Esophagus muscularis mucosa (tissue), 4 donors: ENCODE data around the genes C1QTNF7, FAM200B and CLRN2.

DNA sequence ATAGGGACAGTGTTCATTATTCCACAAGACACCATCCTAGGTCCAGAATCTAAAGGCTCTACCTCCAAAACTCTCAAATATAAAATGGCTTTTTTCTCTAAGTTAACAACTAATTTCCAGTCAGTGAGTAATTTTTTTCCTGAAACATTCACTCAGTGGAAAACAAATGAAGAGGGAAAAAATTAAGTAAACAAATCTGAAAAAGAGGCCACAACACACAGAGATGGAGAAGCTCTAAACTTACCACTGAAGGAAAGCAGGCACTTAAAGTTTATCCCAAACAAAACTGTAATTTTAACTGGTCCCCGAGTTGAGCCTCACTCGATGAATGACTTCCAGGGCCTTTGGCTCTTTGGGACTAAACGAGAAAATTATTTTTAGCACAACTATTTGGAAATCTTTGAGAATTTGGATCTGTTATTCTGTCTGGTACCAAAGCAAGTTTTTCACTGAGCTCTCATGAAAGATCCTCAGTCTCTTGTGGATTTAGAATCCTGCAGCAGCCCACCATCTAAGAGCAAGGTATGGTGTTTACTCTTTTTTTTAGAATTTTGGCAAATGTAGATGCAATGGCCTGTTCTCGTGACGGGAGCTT lies at the start of gene C1QTNF7:
Gene C1QTNF7 (plus strand): TSS at position 449 of the 595 bp plus-strand sequence.
- PRO-cap = unidirectional peak, minus-strand start at position 330 of the sequence
- RAMPAGE, long total RNA, 4 experiments = start-site peak on the plus strand in 3 of 4 experiments, centred at positions 207 to 467 of the sequence, 13 to 333 reads per replicate; start-site peak on the minus strand in 1 of 4 experiments, centred at position 313 of the sequence, 83 reads per replicate

DNA sequence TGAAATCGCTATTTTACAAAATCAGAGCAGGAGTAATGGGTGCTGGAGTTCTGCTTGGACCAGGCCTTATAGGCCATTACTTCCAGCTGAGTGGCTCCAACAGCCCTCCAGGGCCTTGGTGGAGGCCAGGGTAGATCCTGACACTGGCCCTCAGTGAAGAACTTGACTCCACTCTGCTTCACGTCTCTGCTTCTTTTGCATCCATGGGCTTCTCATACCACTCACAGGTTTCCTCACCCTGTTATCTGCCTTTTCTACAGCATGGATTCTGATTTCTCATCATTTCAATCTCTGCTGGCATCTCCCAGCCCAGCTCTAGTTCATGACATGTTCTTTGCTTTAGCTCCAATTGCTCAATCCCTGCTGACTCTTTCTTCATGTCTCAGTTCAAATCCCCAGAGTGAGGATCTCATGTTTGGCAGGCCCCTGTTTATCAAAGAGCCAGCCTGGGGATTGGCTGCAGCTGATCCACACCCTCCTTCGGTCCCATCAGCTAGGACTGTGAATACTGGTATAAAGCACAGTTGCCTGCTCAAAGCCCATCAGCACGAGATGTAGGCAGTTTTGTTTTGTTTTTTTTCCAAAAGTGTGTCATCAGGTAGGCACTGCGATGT lies 14.5 kb upstream of the CC2D2A start:
- PRO-cap = bidirectional peak, plus-strand start at position 523 of the sequence, minus-strand start at position 351 of the sequence
- RAMPAGE, long total RNA, 4 experiments = no peak in any of the 4 experiments

- PRO-cap = bidirectional peak, plus-strand start at chr4:15681806, minus-strand start at chr4:15681569
- RAMPAGE, long total RNA, 4 experiments = start-site peak on the plus strand in 4 of 4 experiments, at chr4:15681755-15681863 at its widest, 1,671 to 2,873 reads per replicate
Observed at GRCh38 chr4:15680968-15681912, at the start of gene FAM200B. FAM200B (plus strand) TSS chr4:15681827.

- PRO-cap = no peak
- RAMPAGE, long total RNA, 4 experiments = no peak in any of the 4 experiments
Observed at GRCh38 chr4:15690201-15691167, 8.9 kb downstream of the FAM200B start.

DNA sequence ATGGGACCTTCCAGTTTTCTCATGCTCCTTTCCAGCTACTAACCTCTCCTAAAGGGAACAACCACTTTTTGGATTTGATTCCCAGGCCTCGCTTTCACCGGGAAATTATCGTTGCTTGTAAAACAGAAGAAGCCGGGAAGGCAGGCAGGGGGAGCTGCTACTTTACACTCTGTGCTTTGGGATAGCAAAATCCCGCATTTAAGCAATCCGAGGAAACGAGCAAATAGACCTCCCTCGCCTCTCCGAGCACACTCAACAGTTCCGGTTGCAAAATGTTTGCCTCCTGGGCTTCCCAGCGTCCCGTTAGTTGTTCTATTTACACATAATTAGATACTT lies 1.2 kb downstream of the CD38 start:
- PRO-cap = unidirectional peak, minus-strand start at position 173 of the sequence
- RAMPAGE, long total RNA, 4 experiments = no peak in any of the 4 experiments

DNA sequence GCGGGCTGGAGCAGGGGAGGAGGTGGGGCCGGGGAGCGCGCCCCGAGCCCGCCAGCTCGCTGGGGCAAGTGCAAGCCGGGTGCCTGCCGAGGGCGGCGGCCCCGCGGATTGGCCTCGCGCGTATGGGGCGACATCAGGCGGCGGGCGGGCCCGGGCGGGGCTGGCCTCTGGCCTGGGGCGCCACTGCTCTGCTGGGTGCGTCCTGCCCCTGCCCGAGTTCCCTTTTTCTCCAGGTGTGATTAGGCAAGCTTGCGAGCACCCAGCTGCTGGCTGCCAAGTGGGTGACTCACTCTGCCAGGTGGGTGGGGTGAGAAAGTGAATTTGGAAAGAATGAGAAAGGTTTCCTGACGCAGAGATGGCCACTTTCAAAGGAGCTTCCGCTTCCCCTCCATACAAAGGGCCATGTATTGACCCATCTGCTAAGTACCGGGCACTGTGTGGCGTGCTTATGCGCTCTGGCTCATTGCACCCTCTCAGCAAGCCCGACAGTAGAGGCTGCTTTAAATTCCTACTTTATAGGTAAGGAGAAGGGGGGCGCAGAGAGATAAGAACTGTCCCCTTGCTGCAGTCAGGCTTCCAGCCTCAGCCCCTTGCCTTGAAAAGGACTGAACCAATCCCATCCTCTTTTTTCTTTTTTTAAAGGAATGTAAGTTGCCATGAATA lies 32.4 kb downstream of the FGFBP1 start:
- PRO-cap = no peak
- RAMPAGE, long total RNA, 4 experiments = no peak in any of the 4 experiments

GRCh38 chr4:16082843-16083046 lies 1.1 kb downstream of the PROM1 start:
- PRO-cap = no peak
- RAMPAGE, long total RNA, 4 experiments = no peak in any of the 4 experiments

DNA sequence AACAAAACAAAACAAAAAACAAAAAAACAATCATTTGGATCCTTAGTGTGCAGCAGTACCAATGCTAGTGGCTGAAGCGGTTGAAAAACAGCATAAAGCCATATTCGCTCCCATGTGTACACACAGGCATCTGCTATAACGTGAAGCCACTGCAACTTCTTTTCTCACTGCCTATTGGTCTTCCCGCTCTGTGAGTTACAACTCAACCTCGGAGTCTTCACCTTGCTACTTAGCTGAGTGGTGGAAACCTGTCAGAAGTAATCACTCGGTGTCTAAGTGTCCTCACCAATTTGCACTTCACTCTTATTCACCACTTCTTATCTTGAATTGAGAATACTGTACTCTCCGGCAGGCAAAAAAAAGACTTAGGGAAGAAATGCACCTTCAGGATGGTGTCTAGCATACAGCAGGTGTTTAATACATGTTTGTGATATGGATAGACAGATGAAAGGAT lies 527 bp upstream of the PROM1 start:
- PRO-cap = no peak
- RAMPAGE, long total RNA, 4 experiments = no peak in any of the 4 experiments

DNA sequence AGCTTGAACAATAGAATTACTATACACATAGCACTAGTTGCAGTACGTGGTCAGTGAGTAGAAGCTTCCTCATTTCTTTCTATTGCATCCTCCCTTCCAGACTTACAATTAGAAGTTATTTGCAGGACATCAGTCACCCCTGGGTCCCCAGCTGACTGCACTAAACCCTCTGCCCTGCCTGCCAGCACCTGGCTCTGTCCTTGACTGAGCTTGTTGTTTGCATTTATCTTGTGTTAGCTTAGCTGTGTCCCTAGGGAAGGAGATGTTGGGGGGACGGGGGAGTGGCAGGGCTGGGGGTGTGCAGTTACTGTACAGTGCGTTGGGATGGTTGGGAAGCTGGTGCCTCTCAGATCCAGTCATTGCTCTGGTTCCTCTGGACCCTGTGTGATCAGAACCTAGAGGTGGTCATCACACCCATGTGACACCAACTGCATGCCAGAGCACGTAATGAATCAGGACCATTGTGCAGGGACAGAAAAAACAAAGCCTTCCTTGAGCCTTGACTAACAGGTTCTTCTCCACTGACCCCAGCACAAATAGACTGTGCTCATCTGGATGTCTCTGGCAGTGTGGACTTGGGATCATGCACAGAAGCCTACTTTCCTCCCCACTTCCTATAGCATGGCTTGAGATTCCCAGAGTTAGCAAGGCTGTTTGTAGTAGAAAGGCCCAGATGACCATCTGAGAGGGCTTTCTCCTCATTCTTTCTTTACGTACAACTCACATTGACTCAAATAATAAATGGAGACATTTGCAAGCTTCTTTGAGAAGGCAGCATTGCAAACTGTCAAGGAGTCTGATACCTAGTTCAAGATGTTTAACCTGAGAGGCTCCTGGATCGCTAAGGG lies 32.8 kb upstream of the PROM1 start:
- PRO-cap = no peak
- RAMPAGE, long total RNA, 4 experiments = no peak in any of the 4 experiments

DNA sequence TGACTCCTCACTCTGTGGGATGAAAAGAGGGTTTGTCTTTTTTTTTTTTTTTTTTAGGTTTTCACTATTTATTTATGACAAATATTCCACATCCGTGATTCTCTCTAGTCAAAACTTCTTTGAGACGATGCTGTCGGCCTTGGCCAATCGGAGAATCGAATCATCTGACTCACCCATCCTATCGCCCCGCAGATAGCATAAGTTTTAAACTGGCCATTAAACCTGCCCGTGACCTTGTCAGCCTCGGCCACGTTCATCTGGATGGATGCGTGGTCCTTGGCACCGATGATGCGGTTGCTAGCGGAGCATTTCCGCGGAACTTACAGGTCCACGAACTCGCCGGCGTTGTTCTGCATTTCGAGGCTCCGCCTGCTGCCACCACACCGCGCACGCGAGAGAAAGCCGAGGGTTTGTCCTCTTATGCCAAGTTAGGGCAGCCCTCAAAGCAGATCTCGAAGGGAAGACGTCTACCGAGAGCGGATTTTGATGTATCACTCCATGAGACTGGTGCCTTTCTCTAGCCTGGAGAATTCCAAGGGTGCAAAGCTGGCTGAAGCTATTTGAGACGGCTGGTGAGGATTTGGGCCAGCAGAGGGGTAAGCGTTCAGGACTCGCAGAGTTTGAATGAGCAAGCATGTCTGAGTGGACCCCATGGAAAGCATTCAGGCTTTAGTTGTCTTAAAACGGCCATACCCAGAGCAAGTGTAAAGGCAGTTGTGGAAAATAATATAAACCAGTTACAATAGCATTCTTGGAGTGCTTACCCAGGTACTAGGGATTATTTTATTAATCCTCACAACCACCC lies 30.1 kb upstream of the TAPT1 start:
- PRO-cap = no peak
- RAMPAGE, long total RNA, 4 experiments = no peak in any of the 4 experiments

GRCh38 chr4:16627950-16628565 lies 270.4 kb downstream of the LDB2 start:
- PRO-cap = unidirectional peak, minus-strand start at chr4:16628177
- RAMPAGE, long total RNA, 4 experiments = no peak in any of the 4 experiments

- PRO-cap = no peak
- RAMPAGE, long total RNA, 4 experiments = no peak in any of the 4 experiments
Observed at GRCh38 chr4:16744951-16745472, 153.4 kb downstream of the LDB2 start.

DNA sequence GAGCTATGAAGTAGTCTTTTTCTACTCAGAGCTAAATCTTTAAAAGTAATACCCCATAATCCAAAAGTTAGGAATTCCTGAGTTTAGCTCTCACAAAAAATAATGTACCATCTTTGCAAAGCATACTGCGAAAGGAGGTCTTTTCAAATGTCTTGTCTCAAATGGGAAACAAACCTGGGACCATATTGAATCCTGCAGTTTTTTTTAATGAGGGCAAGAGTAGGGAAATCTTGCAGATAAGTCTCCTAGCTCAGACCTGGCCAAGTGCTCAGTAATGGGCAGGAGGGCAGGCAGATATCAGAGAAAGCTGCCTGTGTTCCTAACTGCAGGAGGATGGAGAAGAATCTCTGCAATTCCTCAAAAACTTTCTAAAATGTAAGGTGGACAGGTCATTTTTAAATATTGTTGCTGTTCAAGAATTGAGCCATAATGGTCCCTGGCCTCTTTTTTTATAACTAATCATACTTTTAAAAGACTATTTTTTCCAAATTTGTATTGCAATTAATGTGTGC lies 2.2 kb downstream of the LDB2 start:
- PRO-cap = no peak
- RAMPAGE, long total RNA, 4 experiments = no peak in any of the 4 experiments

DNA sequence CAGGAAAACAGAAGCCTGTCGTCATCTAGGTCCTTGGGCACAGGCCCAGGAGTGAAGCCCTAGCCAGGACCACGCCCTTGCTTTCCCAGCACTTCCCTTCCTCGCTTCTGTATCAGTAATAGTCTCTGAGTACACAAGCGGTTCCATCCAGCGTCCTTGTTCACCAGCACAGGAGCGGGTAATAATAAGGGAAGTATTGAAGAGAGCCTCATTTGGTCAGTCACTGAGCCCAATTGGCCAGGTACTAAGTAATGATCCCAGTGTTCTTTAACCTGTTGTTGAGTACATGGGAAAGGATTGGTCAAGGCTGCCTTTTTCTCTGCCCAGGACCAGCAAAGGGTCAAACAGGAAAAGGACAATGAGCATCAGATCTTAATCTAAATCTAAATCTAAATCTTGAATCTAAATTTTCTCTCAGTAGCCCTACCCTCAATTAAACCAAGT lies 74.3 kb downstream of the QDPR start:
- PRO-cap = no peak
- RAMPAGE, long total RNA, 4 experiments = no peak in any of the 4 experiments

DNA sequence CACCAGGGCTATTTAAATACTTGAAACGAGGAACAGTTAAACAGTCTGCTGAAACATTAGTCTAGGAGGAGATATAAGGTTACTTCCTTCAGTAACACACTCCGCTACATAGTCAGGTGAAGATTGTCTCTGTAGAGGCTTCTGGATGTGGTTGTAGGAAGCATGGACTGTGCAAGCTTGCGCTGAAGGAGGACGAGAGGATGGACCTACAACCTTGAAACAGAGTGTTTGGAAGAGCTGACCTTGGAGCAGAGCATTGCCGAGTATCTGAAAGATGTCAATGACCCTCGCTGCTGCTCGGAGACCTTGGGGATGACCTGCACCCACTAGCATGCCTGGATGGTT lies at the start of gene CLRN2:
Gene CLRN2 (plus strand): TSS at position 230 of the 345 bp plus-strand sequence.
- PRO-cap = no peak
- RAMPAGE, long total RNA, 4 experiments = no peak in any of the 4 experiments

DNA sequence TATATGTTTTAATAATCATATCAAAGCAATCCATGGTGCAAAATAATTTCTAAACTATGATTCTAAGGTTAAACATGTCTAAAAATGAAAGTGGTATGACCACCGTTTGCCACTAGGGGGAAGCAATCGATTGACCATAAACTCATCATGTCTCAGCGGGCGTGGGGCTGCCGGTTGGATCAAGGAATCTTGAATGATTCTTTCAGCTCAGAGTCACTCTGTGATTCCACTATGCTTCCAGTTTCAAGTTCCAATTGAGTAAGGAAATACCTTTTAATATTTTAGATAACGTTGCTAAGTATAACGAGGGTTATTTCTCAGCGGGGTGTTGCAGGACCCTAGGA lies 27.9 kb upstream of the LAP3 start:
- PRO-cap = no peak
- RAMPAGE, long total RNA, 4 experiments = no peak in any of the 4 experiments

DNA sequence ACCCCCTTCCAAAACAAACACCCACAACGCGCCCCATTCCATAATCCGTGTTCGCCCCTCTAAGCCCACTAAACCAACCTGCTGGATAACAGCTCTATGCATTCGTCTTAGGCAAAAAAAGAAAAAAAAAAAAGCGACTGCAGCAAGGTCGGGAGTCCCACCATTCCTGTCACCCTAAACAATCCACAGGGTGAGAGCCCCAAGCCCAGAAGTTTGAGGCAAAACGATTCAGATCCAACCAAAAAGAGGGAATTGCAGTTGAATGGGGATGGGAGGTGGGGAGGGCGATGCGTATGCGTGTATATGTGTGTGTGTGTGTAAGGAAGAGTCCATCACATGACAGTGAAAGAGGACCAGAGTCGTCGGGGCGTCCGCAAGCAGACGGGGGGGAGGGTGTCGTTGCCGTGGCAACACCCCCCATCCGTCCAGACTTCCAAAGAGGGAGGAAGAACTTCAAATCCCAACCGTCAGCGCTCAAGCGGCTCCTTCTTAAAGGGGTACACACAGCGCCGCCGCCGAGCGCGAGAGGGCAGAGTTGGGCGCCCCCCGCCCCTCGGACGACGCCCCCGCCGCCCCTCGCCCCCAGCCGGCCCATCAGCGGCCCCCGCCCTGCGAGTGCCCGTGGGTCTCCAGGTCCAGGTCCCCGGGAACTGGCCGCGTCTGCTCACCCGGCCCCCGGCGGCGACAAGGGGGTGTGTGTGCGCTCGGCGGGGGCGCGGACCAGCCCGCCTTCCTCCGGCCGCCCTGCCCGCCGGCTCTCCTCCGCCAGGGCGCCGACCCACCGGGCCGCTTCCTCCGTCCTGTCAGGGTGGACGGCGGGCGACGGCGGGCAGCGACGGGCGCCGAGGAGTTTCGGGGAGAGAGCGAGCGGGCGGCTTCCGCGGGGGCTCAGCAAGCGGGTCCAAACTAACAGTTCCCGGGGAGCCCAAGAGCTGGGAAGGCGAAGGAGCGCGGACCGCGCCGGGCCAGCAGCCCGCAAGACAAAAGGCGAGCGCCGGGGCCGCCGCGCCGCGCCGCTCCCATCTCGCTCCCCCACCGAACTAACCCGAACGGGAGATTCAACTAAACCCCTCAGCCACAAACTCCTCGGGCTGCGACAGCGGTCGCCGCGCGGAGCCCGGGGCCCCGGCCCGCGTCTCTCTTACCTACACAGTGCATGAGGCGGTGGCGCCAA lies 715 bp downstream of the LCORL start:
- PRO-cap = unidirectional peak, plus-strand start at position 332 of the sequence
- RAMPAGE, long total RNA, 4 experiments = no peak in any of the 4 experiments

DNA sequence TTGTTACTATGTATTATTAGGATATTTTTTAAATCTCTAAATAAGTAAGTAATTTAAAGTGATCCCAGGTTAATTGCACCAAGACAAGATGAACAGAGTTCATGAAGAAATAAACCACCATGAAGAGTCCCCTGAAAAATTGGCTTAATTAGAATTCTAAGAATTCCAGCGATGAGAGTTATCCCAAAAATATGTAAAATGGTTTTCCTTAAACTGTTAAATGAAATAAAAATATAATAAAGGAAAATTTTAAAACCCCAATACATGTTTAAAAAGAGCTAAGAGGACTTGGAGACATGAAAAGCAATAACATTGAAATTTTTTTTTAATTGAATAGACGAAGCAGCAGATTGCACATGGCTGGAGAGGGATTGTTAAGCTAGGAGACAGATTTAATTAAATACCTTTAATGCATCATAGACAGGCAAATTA lies 141.5 kb upstream of the SLIT2 start:
- PRO-cap = no peak
- RAMPAGE, long total RNA, 4 experiments = no peak in any of the 4 experiments

- PRO-cap = no peak
- RAMPAGE, long total RNA, 4 experiments = no peak in any of the 4 experiments
Observed at GRCh38 chr4:20589266-20589753, 110.9 kb upstream of the PACRGL start.

DNA sequence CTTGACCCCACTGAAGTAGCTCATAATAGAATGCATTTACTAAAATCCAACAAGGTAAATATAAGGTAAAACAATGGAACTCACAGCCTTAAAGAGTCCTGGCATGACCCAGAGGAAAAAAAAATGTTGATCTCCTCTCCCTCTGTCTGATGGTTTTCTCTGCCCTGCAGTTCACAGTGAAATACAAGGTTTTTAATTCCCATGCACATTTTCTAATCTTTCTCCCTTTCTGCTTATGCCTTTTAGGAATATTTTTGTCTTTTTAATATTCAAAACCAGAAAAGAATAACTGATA lies 284.4 kb upstream of the ADGRA3 start:
- PRO-cap = no peak
- RAMPAGE, long total RNA, 4 experiments = no peak in any of the 4 experiments